T-cell (primary cell): ENCODE data around the genes NIBAN3, MAP1S, RPL18A and PIK3R2.

GRCh38 chr19:17358434-17358796, 18.7 kb downstream of the PLVAP start:
- PRO-cap, 7 experiments = no peak in any of the 7 experiments

DNA sequence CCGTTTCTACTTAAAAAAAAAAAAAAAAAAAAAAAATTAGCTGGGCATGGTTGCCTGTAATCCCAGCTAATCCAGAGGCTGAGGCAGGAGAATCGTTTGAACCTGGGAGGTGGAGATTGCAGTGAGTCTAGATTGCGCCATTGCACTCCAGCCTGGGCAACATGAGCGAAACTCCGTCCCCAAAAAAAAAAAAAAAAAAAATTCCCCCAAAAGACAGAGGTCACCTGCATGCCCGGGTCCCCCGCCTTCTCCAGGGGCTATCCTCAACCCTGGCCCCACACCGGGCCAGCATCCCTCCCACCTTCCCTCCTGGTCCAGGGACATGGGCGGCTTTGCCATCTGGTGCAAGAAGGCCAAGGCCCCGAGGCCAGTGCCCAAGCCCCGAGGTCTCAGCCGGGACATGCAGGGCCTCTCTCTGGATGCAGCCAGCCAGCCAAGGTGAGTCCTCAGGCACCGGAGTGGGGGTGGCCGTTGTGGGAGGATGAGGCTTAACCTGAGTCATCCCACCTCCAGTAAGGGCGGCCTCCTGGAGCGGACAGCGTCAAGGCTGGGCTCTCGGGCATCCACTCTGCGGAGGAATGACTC, 3.4 kb downstream of the MVB12A start:
- PRO-cap, 7 experiments = no peak in any of the 7 experiments

DNA sequence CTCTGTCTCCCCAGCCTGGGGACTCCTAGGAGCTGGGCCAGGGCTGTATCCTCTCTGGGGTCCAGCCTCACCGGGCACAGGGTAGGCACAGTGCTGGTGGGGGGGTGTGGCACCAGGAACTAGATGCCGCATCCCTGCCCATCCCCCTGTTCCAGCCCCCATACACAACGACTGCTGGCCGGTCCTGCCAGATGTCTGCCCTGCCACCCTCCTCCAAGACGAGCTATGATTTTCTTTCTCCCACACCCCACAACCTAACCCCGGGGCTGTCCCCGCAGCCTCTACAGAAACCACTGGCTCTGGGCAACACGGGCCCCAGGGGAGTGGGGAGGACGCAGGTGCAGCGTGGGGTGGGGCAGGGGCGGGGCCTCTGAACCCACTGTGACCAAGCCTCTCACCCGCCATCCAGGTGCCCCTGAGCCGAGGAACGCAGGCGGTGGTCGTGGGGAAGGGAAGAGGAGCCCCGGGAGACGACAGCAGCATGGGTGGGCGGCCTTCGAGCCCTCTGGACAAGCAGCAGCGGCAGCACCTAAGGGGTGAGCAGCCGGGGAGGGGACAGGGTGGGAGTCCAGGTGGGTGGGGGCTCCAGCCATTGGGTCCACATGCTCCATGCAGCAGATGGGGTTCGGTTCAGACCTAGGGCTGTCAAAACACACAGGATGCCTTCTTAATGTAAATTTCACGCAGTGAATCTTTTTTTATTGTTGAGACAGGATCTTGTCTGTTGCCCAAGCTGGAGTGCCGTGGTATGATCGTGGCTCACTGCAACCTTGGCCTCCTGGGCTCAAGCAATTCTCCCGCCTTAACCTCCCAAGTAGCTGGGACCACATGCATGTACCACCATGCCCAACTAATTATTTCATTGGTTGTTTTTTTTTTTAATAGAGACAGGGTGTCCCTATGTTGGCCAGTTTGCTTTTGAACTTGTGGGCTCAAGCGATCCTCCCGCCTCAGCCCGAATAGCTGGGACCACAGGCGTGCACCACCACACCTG, at the start of gene NIBAN3:
Gene NIBAN3 (plus strand): TSS at position 408 of the 994 bp plus-strand sequence.
- PRO-cap, 7 experiments = no peak in any of the 7 experiments

DNA sequence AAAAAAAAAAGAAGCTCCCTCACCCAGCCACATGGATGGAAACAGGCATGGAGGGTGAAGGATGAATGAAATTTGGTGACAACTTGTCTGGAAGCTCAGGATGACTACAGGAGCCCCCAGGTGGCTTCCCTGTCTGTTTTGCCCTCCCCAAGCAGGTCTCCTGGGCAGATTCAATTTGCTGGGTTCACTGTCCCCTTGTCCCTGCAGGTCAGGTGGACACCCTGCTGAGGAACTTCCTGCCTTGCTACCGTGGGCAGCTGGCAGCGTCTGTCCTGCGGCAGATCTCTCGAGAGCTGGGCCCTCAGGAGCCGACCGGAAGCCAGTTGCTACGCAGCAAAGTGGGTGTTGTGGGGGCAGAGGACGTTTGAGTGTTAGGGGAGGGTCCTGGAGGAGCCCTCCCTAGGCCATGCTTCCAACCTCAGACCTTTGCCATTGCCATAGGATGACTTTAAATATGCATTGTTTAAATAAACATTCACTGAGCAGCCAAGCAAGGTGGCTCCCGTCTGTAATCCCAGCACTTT, 3.5 kb downstream of the NIBAN3 start:
- PRO-cap, 7 experiments = no peak in any of the 7 experiments

- PRO-cap, 7 experiments = peak in 7 of 7 experiments; most common plus-strand start chr19:17719480 (in 7)
Observed at GRCh38 chr19:17719099-17719646, at the start of gene MAP1S. Gene MAP1S (plus strand): TSS chr19:17719480.

- PRO-cap, 7 experiments = no peak in any of the 7 experiments
Observed at GRCh38 chr19:17720455-17720927, 1.2 kb downstream of the MAP1S start.

- PRO-cap, 7 experiments = peak in 2 of 7 experiments; most common plus-strand start chr19:17747756 (in 2)
Observed at GRCh38 chr19:17747192-17748077, 3.8 kb upstream of the FCHO1 start.

GRCh38 chr19:17811506-17812179, 9.7 kb downstream of the INSL3 start:
- PRO-cap, 7 experiments = no peak in any of the 7 experiments

GRCh38 chr19:17859380-17859769, 335 bp upstream of the RPL18A start:
- PRO-cap, 7 experiments = peak in 4 of 7 experiments; most common minus-strand start chr19:17859598 (in 4)

GRCh38 chr19:17859799-17860064, at the start of gene RPL18A:
Gene RPL18A (plus strand): TSS chr19:17859910.
- PRO-cap, 7 experiments = peak in 7 of 7 experiments; most common plus-strand start chr19:17859922 (in 7)

DNA sequence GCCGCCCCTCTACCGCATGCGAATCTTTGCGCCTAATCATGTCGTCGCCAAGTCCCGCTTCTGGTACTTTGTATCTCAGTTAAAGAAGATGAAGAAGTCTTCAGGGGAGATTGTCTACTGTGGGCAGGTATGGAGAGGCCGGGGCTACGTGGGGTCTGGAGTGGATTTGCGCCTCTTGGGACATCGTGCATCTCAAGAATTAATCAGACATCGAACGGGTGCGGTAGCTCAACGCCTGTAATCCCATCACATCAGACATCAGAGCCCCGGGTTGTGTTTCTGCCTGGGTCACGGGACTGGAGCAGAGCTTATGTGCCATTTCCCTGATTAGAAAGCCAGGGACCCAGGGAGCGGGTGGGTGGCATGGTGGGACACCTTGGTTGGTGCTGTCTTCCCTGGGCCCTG, 1.6 kb downstream of the RPL18A start:
- PRO-cap, 7 experiments = no peak in any of the 7 experiments

DNA sequence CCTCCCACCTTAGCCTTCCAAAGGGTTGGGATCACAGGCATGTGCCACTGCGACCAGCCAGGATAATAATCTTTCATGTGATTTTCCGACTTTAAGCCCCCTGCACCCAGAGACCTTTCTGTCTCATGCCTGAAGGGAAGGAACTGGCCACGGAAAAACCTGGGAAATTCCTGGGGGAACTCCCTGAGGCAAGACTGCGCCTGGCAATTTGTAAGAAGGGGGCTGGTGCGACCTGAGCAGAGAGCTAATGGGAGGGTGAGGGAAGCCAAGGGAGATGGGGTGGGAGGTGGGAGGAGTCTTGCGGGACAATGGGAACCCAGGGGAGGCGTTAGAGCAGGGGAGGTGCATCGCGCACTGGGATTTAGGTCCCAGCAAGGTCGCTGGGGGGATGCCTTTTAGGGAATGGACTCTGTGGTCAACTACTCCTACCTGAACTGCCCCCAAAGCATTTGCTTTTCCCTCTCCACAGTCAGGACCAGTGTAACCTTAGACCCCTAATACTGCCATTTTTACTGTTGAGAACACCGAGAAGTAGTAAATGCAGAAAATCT, 1.0 kb upstream of the CCDC124 start:
- PRO-cap, 7 experiments = no peak in any of the 7 experiments

GRCh38 chr19:18152321-18153405, at the start of gene PIK3R2:
Gene PIK3R2 (plus strand): TSS chr19:18153163.
- PRO-cap, 7 experiments = peak in 7 of 7 experiments; most common plus-strand start chr19:18153163 (in 7); most common minus-strand start chr19:18152463 (in 6)

DNA sequence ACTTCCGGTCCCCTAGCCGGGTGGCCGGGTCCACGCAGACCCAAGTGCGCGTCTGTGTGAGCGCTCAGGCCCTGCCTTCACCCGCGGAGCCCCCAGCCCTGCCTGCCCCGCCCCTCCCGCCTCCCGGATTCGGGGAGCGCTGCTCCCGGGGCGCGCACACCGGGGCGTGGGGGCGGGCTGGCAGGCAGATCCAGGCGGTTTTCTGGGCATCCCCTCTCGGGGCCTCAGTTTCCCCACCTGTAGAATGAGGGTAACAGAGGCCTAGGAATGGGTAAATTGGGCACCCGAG, 638 bp downstream of the PIK3R2 start:
- PRO-cap, 7 experiments = no peak in any of the 7 experiments

- PRO-cap, 7 experiments = no peak in any of the 7 experiments
Observed at GRCh38 chr19:18196743-18197735, 4.0 kb downstream of the MPV17L2 start.

DNA sequence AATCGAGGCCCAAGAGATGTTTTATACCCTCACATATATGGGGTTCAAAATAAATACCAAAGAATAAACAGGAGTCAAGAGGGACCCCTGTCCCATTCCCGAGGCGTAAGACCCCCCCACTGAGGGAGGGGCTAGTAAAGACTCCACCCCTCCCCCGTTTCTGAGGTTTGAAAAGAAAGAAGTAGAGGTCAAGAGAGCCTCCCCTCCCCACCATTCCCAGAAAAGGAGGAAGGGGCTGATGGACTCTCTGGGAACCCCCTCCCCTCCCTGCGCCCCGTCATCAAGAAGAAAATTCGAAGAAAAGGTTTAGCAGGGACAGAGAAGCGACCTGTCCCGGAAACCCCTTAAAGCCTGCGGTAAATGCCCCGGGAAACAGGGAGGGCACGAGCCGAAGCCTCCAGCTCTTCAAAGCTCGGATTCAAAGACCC, 716 bp upstream of the RAB3A start:
- PRO-cap, 7 experiments = no peak in any of the 7 experiments

DNA sequence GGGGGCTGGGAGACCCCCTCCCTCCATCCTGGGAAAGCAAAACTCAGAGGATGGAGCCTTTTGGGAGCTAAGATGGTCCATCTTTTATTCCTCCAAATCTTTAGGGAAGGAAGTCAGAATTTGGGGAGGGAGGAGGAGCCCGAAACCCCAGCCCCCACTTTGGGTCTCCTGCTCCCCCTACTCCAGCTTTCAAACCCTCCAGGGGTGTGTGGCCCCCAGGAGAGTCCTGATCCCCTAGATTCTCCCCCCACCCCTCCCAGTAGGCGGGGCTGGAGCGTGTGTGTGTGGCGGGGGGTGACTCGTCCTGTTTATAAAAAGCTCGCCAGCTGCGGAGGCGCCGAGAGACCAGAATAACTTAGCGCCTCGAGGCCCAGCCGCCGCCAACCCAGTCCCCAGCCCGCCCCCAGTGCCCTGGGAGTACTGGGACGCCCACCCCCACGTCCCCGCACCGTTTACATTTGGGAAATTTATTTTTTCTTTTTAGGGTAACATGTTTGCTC, 1.2 kb upstream of the RAB3A start:
- PRO-cap, 7 experiments = peak in 1 of 7 experiments; most common plus-strand start position 340 of the sequence (in 1); most common minus-strand start position 256 of the sequence (in 1)

DNA sequence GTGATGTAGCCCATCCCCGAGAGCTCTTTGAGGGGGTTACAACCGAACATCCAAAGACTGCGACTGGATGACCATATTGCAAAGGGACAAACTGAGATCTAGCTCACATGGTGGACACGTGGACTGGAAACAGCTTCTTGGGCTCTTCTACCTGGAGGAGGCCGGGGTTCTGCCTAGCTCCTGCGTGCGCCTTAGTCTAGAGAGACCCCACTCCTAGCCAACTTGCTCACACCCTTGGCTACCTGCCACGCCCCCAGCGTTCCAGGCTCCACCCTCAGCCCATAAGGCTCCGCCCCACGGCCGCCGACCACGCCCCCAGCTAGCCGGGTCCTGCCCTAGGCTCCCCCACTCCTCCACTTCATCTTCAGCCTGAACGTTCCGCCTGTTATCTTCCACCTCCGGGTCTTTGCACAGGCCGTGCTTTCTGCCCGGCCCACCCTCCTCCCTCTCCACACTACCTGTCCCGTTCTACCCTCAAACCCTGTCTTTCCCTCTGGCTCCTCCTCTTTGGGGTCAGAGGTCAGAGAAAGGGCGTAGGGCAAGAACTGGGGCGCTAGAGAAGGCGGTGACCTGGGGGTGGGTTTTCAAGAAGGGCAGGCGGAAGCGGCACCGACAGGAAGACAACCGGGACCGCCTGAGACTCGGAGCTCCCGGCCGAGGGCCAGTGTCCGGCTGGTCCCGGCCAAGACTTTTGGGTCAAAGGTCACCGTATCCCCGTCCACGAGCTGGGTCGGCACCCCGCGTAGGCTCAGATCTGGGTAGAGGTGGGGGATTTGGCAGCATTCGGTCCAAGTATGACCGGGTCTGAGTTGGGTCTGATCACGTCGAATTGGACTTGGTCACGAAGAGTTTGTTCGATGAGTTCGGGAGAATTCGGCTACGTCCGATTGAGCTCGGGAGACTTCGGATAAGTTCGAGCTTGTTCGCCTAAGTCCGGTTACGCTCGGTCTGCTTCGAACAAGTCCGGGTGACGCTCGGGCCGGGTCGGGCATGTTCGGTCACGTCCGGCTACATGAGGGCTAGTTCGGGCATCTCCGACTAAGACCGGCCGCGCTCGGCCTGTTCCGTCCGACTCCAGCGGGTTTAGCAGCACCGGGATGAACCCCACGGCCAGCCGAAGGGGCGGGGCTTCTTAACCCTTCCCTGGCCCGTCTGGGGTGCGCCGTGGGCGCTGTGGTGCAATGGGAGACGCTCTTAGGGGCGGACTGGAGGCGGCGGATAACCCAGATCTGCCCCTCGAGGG, 2.2 kb downstream of the PDE4C start:
- PRO-cap, 7 experiments = no peak in any of the 7 experiments

DNA sequence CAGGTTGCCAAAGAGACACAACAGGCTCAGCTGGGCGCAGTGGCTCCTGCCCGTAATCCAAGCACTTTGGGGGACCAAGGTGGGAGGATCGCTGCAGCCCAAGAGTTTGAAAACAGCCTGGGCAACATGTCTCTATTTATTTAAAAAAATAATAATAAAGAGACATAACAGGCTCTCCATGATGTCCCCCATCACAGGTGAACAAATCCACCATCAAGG, 382 bp downstream of the IQCN start:
- PRO-cap, 7 experiments = peak in 1 of 7 experiments; most common minus-strand start position 105 of the sequence (in 1)

GRCh38 chr19:18281978-18282625, 680 bp upstream of the JUND start:
- PRO-cap, 7 experiments = peak in 7 of 7 experiments; most common plus-strand start chr19:18282104 (in 4); most common minus-strand start chr19:18282126 (in 6)